ENCODE data around the genes SLC36A2 and ATOX1.

- RRBS: no CpG with 5 or more reads among the region's 5 CpGs
CAGE:
- cytosol, long polyA plus RNA: no peak
- long polyA plus RNA: no peak
- nucleus, long polyA plus RNA: no peak
Measured at GRCh38 chr5:151005137-151005986, 15.0 kb upstream of the GPX3 start.

DNA sequence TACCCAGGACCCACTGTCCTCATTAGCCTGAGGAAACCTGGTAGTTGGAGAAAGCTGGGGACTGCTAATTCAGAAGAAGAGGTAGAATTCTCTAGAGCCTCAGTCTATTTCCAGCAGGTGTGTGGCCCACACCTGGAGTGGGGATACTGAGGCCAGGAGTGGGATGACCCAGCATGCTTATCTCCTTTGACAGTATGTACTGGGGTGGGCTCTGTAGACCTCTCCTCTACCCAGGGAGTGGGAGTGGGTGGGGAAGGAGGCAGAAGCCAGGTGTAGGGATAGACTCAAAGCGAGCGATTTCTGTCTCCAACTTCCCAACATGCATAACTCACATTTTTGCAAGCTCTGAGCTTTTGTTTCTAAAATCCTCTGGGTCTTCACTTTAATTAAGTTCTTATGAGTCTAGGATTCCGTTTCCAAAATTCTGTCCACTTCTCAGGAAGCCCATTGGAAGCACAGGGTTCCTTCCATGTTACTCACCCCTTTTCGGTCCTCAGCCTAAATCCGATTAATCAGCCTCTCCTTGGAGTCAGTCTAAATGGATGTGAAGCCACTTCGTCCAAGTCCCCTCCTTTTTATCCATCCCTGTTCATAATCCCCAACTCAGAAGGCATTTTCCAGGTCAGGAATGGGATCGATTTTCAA lies 1.3 kb downstream of the GPX3 start:
- RRBS: no CpG with 5 or more reads among the region's 7 CpGs
CAGE:
- cytosol, long polyA plus RNA: no peak
- long polyA plus RNA: no peak
- nucleus, long polyA plus RNA: no peak

GRCh38 chr5:151029450-151029966 lies 9.1 kb downstream of the GPX3 start:
- RRBS: no CpG with 5 or more reads among the region's 5 CpGs
CAGE:
- cytosol, long polyA plus RNA: no peak
- long polyA plus RNA: no peak
- nucleus, long polyA plus RNA: no peak

- RRBS: no CpG with 5 or more reads among the region's 6 CpGs
CAGE:
- cytosol, long polyA plus RNA: no peak
- long polyA plus RNA: no peak
- nucleus, long polyA plus RNA: no peak
Measured at GRCh38 chr5:151075655-151076367, 5.0 kb downstream of the TNIP1 start.

GRCh38 chr5:151093070-151093869 lies 12.4 kb upstream of the TNIP1 start:
- RRBS: no CpG with 5 or more reads among the region's 7 CpGs
CAGE:
- cytosol, long polyA plus RNA: no peak
- long polyA plus RNA: no peak
- nucleus, long polyA plus RNA: no peak

GRCh38 chr5:151158051-151158772 lies 633 bp upstream of the ANXA6 start:
- RRBS: no CpG with 5 or more reads among the region's 11 CpGs
CAGE:
- cytosol, long polyA plus RNA: no peak
- long polyA plus RNA: no peak
- nucleus, long polyA plus RNA: no peak

DNA sequence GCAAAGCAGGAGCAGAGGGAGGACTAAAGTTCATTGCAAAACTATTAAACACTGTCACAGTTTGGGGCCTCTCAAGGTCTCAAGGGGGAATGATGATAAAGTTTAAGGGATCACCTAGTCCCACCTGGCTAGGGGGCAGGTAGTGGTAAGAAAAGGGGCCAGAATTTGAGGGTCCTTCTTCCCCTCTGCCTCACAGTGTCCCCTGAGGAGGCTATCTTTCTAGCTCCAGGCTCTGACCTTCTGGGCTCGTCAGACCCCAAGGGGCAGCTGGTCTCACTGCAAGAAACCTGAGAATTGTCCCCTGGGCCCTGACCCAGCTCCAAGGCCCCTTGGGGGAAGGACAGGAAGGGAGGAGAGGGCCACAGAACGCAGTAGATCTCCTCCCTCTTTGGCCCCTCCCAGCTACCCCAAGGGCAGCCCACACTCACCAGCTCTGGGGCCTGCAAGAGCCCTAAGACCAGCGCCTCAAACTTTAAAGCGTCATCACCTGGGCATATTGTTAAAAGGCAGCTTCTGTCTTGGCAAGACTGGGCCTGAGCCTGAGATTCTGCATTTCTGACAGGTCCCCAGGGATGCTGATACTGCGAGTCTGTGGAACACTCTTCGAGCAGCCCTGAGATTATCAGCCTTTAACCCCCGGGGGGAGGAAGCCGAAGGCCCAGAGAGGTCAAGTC lies 841 bp downstream of the CCDC69 start:
- RRBS: no CpG with 5 or more reads among the region's 8 CpGs
CAGE:
- cytosol, long polyA plus RNA: no peak
- long polyA plus RNA: no peak
- nucleus, long polyA plus RNA: no peak

GRCh38 chr5:151253590-151254132 lies 676 bp downstream of the GM2A start:
- RRBS: no CpG with 5 or more reads among the region's 6 CpGs
CAGE:
- cytosol, long polyA plus RNA: no peak
- long polyA plus RNA: no peak
- nucleus, long polyA plus RNA: no peak

DNA sequence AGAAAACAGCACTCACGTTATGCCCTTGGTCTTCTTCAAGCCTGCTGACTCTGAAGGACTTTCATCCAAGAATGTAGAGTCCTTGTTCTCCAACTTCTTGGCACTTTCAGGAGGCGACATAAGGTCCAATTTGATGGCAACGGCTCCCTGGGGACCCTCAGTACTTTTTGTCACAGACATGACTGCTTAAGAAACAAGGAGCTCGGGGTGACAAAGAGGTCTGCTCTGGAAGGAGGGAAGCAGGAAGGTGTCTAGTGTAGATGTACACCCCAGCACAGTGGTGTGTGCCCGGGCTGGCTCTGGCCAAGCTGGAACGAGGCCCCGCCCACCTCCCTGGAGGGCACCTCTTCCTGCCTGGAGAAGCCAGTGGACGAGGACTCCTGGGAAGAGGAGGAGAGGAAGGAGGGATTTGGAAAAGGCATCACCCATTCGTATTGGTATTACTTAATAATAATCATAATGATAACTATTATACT lies at the start of gene SLC36A2:
TSS of gene SLC36A2 (minus strand) at position 279 of the 476 bp plus-strand sequence.
- RRBS: no CpG with 5 or more reads among the region's 9 CpGs
CAGE:
- cytosol, long polyA plus RNA: no peak
- long polyA plus RNA: no peak
- nucleus, long polyA plus RNA: no peak

- RRBS: 0% methylated on average over 1 of the region's 24 CpGs
CAGE:
- cytosol, long polyA plus RNA: no peak
- long polyA plus RNA: no peak
- nucleus, long polyA plus RNA: no peak
Measured at GRCh38 chr5:151447979-151448859, 816 bp downstream of the SLC36A1 start.

GRCh38 chr5:151494139-151494283 lies 46.6 kb downstream of the SLC36A1 start:
- RRBS: no CpG with 5 or more reads among the region's 1 CpG
CAGE:
- cytosol, long polyA plus RNA: no peak
- long polyA plus RNA: no peak
- nucleus, long polyA plus RNA: no peak

DNA sequence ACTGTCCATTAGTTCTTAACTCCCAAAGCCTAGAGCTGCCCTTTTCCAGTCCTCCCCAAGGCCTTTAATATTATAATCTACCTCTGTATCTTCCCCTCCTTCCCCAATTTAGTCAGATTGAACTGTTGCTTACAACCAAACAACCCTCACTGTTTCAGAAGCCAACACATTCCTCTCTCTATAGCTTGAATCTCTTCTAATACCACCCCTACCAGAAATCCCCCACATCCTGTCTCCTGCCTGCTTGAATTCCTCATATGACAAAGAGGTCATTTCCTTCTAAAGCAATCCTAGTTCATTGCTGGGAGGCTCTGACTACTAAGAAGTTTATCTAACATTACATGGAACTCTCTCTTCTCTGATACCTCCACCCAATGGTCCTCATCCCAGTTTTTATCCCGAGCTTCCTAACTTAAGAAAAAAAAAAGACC lies 11.1 kb downstream of the SPARC start:
- RRBS: no CpG with 5 or more reads among the region's 1 CpG
CAGE:
- cytosol, long polyA plus RNA: no peak
- long polyA plus RNA: no peak
- nucleus, long polyA plus RNA: no peak

DNA sequence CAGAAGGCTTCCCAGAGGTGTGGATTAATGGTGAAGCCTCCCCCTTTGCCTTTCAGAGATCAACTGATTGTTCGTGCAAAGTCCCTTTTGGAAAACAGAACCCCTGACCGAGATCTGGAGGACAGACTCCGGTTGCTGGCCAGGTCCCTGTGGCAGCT lies 510 bp downstream of the SPARC start:
- RRBS: no CpG with 5 or more reads among the region's 3 CpGs
CAGE:
- cytosol, long polyA plus RNA: no peak
- long polyA plus RNA: no peak
- nucleus, long polyA plus RNA: no peak

GRCh38 chr5:151745057-151745738 lies 13.2 kb downstream of the ATOX1 start:
- RRBS: no CpG with 5 or more reads among the region's 7 CpGs
CAGE:
- cytosol, long polyA plus RNA: no peak
- long polyA plus RNA: no peak
- nucleus, long polyA plus RNA: no peak

DNA sequence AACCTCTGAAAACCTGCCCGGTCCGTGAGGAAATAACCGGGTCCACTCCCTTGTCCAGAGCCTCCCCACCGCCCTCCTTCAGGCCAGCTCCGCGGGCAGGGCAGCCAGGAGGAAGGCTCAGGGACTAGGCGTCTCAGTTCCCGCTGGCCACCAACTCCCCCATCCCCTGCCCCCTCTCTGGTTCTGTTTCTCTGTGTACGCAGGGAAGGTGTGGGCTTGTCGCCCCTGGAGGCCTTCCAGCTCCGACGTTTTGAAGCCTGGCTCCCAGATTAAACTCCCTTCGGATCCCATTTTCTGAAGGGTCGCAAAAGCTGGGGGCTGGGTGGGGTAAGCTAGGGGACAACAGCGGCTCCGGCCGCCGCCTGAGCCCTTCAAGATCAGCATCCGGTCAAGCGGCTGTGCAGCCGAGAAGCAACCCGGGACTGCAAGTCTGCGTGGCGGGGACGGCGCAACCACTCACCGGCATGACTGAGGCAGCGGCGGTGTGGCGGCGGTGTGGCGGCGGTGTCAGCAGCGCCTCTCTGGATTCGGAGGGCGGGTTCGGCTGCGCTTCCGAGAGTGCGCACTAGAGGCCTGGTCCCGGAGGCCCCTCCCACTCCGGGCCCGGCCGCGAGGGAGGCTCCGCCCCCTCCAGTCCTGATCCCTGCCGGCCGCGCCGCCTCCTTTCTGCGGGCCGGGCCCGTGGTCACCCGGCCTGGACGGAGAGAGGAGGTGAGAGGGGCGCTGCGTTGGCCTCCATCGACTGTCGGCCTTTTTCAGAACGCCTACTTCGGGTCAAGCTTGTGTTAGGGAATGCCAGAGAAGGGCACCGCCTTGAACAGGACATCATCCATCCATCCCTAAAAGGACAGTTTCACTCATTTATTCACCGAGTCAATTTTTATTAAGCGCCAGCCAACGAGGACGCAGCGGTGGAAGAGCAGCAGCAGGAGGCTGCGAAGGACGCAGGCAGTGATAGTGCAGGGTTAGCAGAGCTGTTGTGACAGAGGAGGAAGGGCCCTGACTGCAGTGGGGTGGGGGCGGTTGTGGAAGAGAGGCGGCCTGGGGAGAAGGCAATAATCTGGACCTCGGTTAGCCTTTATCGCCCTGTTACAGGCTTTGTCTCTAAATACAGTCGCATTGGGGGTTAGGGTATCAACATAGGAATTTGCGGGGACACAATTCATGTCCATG lies at the start of gene ATOX1:
TSS of gene ATOX1 (minus strand) at position 546 of the 1,173 bp plus-strand sequence.
- RRBS: 2% methylated on average over 11 of the region's 75 CpGs
CAGE:
- cytosol, long polyA plus RNA: start-site peak on the minus strand centred at position 542 of the sequence, 9 bp wide, 356 reads
- long polyA plus RNA: start-site peak on the minus strand centred at position 541 of the sequence, 16 bp wide, 455 and 349 reads in 2 replicates
- nucleus, long polyA plus RNA: start-site peak on the minus strand centred at position 539 of the sequence, 7 bp wide, 64 reads

DNA sequence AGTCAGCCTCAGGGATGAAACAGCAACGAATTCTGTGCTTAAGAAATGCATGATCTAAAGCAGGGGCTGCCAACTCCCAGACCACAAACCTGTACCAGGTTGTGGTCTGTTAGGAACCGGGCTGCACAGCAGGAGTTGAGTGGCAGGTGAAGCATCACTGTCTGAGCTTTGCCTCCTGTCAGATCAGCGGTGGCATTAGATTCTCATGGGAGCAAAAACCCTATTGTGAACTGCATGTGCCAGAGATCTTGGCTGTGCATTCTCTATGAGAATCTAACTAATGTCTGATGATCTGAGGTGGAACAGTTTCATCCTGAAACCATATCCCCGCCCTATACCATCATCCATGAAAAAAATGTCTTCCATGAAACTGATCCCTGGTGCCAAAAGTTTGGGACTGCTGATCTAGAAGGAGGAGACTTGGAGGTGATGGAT lies 239.7 kb upstream of the GLRA1 start:
- RRBS: no CpG with 5 or more reads among the region's 4 CpGs
CAGE:
- cytosol, long polyA plus RNA: no peak
- long polyA plus RNA: no peak
- nucleus, long polyA plus RNA: no peak

GRCh38 chr5:153859556-153859801 lies 179.2 kb downstream of the FAM114A2 start:
- RRBS: no CpG with 5 or more reads among the region's 1 CpG
CAGE:
- cytosol, long polyA plus RNA: no peak
- long polyA plus RNA: no peak
- nucleus, long polyA plus RNA: no peak

DNA sequence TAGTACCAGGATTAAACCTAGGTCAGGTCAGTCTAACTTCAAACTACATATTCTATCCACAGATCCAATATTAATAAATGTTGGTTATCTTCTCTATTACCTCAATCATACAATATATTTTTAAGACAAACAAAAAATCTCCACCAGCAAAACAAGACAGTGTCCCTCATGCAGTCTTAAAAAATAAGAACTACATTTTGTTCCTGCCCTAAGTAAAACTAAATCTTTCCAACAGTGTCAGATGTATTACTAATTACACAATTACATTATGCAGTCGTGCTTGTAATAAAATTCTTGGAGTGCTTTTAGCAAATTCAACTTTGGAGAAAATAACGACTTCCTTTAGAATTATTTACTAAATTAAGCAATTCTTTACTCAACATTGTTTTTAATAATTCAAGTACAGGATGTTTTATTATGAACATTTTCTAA lies 138.1 kb downstream of the FAM114A2 start:
- RRBS: no CpG with 5 or more reads among the region's 2 CpGs
CAGE:
- cytosol, long polyA plus RNA: no peak
- long polyA plus RNA: no peak
- nucleus, long polyA plus RNA: no peak

- RRBS: no CpG with 5 or more reads among the region's 3 CpGs
CAGE:
- cytosol, long polyA plus RNA: no peak
- long polyA plus RNA: no peak
- nucleus, long polyA plus RNA: no peak
Measured at GRCh38 chr5:153969894-153970250, 68.8 kb downstream of the FAM114A2 start.

- RRBS: 1% methylated on average over 4 of the region's 53 CpGs
CAGE:
- cytosol, long polyA plus RNA: no peak
- long polyA plus RNA: no peak
- nucleus, long polyA plus RNA: no peak
Measured at GRCh38 chr5:154189300-154190256, 955 bp upstream of the GALNT10 start.